ENCODE measurements around the gene LRRC37A3.

DNA sequence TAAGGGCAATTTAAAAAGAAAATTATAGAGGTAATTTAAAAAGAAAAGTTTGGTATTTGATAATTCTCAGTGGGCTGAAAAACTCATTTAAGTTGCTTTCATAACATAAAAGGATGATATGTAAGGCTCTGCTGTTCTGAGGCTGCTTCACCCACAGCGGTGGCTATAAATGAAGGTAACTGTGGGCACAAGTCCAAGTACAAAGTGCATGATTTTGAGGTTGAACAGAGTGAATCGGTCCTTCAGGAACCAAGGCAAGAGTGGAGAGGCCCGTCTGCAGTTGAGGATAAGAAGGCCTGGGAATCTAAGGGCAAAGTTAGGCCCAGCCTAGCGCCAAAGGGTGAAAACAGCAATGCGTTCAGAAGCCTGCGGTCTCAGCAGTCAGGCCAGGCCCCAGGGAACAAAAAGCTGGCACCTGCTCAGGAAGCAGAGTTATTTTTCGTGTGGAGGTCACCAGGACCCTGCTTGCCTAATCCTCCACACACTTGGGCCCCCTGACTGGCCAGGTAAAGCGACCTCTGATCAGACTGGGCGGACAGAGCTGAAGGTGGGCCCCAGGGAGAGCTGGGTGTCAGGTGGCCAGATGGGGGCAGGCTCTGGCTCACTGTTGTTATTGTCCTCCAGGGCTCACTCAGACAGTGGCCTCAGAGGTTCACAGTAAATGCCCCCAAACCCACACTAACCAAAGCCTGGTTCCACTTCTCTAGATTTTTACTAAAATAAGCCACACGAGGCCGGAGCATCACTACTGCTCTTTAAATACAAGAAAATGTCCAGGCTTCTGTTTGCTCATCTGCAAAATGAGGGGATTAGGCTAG lies 46.5 kb downstream of the TEX2 start:
- PRO-cap = no peak

DNA sequence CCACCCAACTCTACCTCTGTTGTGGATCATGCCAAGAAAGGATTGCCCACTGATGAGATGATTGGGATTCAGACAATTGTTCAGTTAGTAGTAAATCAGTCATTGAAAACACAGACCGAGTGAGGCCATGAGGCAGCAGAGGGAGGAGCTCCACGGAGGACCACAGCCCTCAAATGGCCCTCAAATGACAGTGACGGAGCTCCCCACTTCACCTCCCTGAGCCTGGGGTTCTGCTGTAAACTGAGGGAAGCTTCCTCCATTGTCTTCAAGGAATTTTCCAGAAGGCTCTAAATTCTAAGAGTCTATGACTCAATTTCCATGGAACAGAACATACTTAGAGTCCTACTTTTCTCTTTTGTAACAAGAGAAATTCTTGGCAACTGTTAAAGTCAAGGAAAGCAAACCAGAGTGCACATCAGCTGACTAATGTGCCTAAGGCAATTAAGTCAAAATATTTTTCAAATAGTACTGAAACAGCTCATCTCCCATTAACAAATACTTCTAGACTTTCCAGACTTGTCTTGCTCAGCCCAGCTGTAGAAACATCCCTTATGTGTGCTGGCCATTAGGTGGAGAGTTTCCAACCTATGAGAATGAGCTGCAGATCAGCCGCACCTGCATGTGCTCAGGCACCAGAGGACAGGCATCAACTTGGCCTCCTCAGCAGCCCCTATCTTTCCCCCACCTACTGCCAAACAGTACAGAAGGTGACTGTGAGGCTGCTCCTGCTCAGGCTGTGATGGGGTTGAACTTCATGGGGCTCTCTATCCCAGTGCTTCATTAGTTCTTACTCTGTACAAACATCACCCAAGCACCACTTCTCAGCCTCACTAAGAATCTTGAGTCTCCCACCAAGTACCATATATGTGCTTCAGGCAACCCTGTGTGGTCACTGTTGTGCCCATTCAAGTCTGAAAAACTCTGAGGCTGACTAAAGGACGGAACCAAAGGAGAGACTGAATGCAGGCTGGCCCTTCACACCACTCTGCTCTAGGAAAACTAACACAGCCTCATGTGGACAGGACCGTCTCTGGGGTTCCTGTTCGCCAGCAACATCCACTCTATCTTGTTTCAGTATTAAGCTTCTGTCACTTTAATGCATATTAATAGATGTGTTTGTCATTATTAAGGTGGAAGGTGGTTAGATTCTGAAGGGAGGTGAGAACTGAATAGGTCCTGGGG lies 32.2 kb downstream of the TEX2 start:
- PRO-cap = no peak

DNA sequence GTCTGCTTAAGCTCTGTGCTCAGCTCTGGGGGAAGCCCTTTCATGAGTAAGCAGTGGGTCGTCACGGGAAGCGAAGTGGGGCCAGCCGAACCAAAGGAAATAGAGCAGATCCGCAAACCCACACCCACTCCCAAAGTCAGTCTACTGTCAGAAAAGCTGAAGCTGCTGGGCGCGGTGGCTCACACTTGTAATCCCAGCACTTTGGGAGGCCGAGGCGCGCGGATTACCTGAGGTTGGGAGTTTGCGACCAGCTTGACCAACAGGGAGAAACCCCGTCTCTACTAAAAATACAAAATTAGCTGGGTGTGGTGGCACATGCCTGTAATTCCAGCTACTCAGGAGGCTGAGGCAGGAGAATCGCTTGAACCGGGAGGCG lies 50.0 kb downstream of the PECAM1 start:
- PRO-cap = no peak

GRCh38 chr17:64386339-64387557 lies 3.9 kb downstream of the PECAM1 start:
- PRO-cap = no peak

DNA sequence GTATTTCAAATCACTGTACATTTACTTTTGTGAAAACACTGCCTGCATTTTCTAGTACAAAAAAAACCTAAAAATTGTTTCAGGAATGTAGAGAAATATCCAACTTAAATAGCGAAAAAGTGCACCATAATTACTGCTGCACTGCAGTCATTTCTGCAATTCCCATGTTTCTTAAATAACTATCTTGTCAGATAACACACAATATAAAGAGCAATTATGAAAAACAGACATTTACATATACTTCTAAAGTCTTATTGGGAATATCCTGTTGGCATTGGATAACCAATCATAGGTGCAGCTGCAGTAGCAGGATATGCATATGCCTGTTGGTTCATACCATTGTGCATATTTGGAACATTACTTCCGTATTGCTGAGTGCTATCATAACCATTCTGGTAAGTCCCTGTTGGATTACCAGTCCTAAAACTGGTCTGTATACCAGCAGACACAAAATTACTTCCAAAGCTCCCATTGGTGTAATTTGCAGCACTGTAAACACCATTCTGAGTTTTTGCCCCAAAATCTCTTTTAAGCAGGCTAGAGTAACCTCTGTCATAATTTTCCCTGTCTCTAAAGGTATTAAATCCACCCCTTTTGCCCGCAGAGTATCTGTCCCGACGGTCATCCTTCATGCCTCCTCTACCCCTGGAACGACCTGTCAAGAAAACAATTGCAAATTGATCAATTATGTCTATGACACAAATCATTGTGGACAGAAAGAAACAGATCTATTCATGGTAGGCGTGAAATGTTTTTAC lies 3.0 kb upstream of the POLG2 start:
- PRO-cap = no peak

DNA sequence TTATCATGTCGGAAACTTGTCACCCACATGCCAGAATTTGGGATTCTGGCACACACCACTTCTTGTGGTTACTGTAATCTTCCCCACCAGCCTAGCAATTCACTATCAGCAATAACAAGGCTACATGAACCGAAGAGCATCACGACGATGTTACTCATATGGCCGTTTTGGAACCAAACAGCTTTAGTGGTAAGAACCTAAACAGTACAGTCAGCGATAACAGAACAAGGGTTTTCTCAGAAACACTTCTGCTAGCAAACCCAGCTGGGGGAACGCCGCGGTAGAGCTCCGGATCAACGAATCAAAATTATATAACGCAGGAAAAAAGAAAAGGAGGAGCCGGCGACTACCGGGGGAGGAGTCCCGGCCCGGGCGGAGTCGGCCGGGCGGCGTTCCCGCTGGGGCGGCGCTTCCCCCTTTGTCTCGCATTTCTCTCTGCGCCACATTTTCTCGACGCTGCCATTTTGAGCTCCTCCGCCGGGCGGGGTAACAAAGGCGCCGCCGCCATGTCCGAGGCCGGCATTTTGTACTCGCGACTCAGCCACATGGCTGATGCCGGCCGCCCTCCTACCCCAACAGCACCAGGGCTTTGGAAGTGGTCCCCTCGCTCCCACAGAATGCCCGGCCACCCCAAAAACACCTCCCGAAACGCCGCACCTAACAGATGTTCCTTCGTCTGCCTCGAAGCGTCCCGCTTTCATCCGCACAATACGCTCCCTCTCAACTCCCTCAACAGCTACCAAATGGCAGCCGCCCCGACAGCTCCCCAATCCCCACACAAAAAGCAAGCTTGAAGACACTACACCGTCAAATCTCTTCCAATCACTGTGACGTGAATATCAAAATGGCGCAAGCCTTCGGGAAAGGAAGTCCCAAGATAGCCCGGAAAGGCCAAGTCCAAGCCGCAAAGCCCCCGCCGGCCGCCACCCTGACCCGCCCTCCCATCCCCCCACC lies 723 bp downstream of the DDX5 start:
- PRO-cap = bidirectional peak, plus-strand start at position 456 of the sequence, minus-strand start at position 309 of the sequence

DNA sequence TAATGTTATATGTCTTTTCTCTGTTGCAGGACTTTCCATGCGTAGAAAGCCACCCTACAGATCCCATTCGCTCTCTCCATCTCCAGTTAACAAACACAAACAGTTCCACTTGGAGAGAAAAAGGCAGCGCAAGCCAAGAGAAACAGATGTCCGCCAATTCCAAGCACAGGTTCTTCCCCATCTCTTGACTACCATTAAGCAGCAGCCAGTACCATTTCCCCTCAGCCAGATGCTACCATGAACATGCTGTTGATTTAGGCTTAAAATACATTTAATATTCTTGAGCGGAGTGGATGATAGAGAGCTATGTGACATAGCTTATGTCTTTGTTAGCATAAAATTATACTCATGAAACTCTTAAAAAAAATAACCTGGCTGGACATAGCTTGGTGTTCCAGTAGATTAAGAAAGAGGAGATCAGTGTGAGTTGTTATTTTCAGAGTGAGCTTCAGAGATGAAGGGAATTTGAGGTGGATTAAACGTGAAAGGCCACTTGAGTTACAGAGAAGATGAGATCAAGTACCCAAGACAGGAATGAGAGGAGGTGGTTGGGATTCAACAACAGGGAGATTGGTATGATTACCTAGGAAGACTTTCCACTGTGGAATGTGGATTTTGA lies 22.6 kb downstream of the CEP95 start:
- PRO-cap = no peak

DNA sequence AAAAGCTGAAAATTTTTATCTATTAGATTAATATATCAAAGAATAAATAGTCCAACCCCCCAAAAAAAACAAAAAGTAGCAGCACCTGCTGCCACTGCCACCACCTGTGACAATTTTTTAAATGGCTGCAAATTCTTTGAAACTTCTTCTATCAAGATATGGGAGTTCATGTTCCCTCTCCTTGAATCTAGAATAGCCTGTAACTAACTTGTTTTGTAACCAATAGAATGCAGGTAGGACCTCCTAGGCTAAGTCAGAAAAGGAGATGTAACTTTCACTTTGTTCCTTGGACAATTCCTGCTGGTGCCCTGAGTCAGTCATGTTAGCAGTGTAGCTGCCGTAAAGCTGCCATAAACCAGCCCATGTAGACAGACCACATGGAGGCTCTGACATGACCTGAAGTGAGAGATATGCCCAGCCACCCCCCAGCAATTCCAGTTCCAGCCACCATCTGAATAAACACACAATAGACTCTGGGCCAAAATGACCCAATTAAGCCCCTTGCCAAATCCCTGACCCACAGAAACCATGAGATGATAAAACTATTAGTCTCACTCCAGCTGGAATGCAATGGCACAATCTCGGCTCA lies 20.7 kb downstream of the SMURF2 start:
- PRO-cap = no peak

GRCh38 chr17:64724190-64724566 lies 62.1 kb upstream of the SMURF2 start:
- PRO-cap = no peak

- PRO-cap = bidirectional peak, plus-strand start at chr17:64919620, minus-strand start at chr17:64919468
Observed at GRCh38 chr17:64919306-64920227, at the start of gene LRRC37A3. Gene LRRC37A3 (minus strand): TSS chr17:64919478.

DNA sequence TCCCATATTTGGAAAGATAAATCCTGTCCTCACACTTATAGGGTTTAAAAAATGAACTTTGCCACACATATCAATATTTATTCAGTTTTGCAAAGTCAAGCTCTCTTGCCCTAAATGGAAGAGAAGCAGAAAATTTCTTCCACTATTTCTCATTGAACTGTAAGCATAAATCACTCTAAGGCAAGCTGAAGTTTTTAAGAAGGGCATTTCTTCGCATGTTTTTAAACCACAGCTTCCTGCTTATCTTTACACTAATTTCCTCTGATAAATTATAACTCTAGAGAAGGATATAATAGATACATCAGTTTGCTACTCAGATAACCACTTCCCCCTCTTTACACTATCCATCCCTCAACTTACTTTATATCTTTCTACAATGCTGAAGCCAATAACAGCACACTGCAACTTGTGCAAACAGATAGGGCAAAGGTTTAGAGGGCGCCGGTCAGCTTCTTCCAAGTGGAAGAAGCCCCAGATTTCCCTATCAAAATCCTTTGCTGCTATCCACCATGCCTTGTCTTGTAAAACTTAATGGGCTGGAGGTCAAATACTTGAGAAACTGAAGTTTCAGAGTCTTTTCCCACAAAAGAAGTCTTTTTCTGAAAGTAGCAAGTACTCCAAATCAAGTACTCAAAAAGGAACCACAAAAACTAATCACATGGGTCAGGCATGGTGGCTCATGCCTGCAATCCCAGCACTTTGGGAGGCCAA lies 49.8 kb upstream of the LRRC37A3 start:
- PRO-cap = no peak

GRCh38 chr17:65017129-65017687 lies 39.3 kb downstream of the GNA13 start:
- PRO-cap = no peak

DNA sequence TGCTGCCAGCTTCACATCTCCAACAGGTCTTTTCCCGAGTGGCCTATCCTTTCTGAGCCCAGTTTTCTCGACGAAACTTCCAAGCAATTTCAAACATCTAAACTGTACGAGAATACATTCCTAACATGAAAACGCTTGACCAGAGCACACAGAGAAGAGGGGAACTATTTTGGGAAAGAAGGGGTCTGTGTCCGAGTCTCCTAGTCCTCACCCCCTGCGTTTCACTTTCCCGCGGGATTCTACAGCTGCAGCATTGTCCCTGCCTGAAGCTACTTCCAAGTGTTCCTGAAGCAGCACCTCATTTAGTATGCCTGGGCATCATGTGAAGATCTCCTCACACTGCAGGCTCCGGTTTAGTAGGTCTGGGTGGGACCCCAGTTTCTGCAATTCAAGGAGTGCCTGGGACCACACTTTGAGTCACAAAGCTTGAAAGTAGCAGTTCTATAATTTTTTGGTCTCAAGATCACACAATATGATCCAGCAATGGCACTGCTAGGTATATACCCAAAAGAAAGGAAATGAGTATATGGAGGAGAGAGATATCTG lies 37.6 kb downstream of the GNA13 start:
- PRO-cap = no peak

DNA sequence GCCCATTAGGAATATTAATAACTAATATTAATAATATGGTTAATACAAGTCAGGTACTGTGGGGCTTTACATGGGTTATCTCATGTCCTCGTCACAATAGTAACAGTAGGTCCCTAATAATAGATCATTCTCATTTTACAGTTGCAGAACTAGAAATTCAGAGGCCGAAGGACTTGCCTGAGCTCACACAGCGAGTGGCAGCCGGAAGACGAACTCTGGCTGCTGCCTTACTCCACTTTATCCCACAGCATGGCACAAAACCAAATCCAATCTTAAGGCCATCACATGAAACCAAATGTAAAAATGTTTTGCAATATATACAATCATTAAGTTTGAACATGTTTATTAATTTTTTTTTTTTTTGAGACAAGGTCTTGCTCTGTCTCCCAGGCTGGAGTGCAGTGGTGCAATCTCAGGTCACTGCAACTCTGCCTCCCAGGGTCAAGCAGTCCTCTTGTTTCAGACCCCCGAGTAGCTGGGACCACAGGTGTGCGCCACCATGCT lies 13.5 kb downstream of the GNA13 start:
- PRO-cap = no peak

DNA sequence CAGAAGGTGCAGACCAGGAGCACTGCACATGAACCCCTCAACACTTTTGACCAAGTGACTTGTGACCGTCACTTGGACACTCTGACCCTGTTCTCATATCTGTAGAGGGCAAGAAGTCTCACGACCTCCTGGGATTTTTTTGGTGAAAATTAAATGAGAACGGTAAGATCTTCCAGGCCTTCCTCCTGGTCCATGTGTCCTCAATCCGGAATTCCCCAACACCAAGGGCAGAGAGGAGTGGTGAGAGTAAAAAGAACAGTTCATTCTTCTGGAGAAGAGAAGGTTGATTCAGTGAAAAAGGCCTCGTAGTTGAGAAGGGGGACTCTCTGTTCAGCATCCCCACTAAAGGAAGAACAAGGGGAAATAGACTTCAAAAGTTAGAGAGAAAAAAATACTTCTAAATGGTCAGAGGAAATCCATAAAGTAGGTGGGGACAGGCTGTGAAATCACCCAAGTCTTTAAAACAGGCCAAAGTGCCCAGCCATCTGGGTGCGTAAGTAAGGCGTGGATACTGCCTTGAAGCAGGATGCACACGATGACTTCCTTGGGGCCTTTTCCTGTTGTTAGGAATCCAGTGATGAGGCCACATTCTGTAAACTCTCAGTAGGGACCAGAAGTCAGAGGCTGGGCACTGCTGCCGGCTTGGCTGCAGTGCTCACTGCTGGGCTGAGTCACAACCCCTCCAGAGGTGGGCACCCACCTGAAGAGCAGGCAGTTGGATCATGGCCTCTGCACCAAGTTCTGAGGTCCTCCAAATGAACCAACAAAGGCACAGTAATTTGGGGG lies 9.3 kb downstream of the AXIN2 start:
- PRO-cap = no peak

DNA sequence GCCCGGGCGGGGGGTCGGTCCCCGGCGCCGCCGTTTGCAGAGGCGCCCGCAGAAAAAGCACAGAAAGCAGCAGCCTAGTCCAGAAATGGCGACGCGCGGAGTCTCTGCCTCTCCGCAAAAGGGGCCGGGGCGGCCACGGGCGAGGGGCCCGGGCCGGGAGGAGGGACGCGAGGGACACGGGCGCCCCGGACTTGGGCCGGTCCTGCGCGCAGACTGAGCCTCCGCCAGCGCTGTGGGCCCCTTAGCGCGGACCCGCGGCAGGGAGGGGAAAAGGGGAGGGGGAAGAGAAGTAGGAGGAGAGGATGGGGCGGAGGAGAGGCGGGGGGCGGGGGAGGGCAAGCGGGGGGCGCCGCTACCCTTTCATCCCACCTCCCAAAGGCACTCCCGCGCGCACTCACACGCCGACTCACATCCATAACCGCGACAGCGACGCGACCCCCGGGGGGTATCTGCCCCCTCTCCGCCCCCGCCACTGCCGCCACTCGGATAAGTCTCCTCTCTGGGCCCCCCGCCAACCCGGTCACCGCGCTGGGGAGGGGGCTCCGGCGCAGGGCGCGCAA lies 1.3 kb downstream of the AXIN2 start:
- PRO-cap = bidirectional peak, plus-strand start at position 381 of the sequence, minus-strand start at position 215 of the sequence

DNA sequence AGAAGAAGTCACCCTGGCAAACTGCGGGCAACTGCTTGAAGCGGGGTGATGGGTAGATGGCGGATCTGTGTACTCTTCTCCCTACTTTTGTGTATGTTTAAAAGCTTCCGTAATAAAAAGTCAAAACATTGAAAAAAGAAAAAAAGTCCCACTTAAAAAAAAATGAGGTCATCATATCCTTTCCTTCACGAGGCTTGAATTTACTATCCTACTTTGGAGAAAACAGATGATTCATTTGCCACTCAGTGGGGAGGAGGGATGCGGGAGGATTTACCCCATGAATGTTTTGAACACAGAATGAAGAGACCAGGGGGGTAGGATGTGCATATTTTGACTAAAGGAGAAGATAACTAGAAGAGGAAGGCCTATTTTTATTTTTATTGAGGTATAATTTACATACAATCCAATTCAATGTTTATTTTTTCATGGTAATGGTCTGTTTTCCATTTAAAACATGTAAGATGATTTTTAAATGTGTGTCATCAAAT lies 135.3 kb upstream of the AXIN2 start:
- PRO-cap = no peak

- PRO-cap = no peak
Observed at GRCh38 chr17:66711609-66712270, 123.2 kb upstream of the CACNG5 start.

GRCh38 chr17:66807100-66808275 lies 27.4 kb upstream of the CACNG5 start:
- PRO-cap = no peak

DNA sequence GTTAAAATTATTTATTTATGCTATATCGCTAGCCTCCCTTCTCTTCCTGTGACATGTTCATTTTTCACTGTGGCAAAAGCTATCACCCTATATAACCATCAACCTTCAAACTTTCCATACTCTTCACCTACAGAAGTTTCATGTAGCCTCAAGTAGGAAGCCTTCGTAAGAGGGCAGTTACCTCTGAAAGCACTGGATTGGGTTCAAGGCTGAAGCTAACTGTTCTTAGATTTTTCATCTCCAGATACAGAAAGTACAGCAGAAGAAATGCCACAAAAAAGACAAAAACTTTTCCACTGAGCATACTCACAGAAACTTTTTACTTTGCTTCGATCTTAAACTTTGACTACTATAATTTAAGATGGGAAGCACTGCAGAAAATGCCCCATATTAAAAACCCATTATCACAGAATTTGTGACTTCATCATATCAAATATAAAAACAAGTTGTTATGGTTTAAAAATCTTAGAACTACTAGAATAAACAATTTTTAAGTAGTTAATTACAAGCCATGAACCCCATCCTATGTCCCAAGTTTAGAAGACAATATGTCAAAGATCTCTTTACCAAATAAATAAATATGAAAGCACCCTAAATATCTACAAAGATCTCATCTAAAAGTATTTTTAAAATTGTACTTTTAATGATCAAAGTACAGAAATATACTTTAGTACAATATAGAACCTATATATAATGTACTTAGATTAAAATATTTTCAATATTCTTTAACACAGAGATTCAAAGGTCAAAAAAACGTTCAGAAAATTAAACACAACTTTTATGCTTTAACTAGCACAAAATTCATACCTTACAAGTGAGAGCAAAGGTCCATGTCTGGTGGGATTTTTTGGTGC lies 56.0 kb downstream of the HELZ start:
- PRO-cap = no peak

Measured in bile duct (tissue), 1 donor.